Ileum (tissue), 1 donor: ENCODE data around the genes STAP2 and MPND.

GRCh38 chr19:3462459-3463321 lies 17.6 kb downstream of the SMIM24 start:
- PRO-cap: no peak

DNA sequence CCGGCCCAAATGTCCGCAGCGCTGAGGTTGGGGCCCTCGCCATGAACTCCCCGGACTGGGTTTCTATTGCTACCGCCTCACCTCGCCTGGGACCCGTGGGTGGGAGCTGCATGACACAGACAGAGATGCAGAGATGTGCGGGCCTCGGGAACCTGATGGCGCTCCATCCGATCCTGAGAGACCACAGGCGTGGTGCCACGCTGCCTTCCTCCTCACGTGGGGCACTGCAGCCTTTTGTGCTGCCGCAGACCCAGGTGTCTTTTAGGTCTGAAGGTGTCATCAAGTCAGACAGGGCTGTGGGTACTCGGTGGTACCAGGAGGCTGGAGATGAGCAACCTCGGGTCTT lies 4.8 kb downstream of the FZR1 start:
- PRO-cap: no peak

DNA sequence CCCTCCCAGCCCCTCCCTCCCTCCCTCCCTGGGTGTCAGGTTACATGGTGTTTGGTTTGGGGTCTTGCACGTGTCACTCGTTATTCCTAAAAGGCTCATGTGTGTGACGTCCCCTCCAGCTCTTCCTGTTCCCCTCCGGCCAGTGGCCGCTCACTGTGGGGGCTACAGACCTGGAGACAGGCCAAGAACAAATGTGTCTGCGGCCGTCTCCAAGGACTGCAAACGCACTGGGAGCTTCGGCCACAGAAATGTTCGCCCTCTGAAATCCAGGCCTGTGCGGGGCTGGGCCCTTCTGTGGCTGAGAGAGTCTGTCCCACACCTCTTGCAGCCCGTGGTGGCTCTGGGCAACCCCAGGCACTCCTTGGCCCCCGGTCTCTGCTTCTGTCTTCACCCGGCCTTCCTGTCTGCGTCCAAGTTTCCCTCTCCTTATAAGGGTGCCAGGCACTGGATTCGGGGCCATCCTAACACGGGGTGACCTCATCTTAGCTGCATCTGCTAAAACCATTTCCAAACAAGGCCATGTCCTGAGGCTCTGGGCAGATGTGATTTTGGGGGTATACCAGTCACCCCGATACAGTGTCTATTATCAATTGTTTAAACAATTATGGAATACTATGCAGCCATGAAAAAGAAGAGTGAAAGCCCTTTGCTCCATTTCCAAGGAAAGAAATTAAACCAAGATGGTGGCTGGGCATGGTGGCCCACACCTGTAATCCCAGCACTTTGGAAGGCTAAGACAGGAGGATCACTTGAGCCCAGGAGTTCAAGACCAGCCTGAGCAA lies 502 bp downstream of the TEKTIP1 start:
- PRO-cap: no peak

DNA sequence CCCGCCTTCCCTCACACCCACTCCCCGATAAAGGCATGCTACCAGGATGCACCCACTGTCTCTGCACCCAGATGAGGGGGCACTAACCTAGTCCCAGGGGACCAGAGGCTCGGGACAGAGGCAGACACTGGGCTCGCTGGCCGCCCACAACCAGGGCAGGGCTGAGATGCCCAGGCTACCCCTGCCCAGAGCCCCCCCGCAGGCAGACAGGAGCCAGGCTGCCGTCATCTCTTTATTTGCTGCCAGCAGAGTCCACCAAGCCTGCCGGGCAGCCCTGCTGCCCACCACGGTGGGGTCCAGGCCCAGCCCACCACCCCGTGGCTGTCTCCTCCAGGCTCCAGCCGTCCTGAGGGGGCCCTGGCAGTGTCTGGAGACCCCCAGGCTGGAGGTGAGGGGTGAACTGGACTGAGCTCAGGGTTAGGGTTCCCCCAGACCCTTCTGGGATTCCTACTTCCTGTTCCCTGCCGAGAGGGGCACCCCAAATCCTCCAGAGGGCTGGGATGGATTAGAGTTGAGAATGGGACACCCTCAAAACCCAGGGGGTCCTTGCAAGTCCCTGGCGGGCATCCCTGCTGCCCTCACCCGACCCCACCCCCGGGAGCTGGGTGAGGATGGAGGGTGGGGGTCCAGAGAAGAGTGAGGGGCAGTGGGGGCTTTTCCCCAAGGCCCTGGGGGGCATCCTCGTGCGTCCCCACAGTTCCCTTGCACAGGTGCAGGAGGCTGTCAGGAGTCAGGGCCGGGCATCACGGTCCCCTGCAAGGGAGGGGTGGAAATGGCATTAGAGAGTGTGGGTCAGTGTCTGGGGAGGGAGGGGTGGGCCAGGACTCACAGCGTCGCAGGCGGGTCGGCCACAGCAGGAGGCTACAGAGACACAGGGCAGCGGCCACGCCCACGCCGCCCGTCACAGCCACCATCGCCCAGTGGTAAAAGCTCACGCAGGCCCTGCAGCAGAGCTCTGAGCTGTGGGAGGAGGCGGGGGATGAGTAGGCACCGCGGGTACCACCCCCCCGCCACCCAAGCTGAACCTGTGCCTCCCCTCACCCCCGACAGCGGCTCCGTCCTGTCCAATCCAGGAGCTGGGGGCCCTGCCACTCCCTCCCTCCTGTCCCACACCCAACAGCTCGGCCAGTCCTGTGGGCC lies 5.4 kb downstream of the TEKTIP1 start:
- PRO-cap: no peak

DNA sequence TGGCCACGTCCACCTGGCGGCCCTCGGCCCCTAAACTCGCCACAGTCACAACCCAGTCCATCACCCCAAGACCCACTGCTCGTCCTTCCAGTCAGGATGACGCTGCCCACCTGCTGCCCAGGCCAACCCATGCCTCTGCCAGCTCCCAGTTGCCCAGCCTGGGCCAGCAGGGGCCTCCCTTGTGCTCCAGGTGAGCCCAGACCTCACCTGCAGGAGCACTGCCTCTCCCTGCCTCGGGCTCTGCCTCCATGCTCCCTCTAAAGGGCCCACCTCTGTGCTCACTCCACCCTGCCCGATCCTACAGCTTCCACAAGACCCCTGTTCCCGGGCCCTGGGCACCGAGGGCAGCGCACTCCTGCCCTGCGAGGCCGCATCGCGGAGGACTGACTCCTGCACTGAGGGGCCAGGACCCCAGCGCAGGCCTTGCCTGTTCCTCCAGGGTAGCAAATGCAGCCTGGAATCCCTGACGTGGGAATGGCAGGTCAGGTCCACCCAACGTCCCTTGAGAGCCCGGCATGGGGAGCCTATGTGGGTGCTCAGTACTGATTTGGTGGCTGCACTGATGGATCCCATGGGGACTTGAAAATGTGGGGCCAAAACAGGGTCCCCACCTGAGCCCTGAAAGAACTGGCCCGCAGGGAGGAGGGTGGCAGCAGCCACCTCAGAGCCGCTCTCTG lies 8.1 kb upstream of the CACTIN start:
- PRO-cap: no peak

- PRO-cap: no peak
Measured at GRCh38 chr19:3653072-3653685, 26.6 kb upstream of the CACTIN start.

- PRO-cap: bidirectional peak, plus-strand start at chr19:3670473, minus-strand start at chr19:3670255
Measured at GRCh38 chr19:3670000-3670558, 30.2 kb downstream of the PIP5K1C start.

- PRO-cap: bidirectional peak, plus-strand start at chr19:3693263, minus-strand start at chr19:3693019
Measured at GRCh38 chr19:3692940-3693810, 7.1 kb downstream of the PIP5K1C start.

GRCh38 chr19:3697950-3698398 lies 2.3 kb downstream of the PIP5K1C start:
- PRO-cap: no peak

DNA sequence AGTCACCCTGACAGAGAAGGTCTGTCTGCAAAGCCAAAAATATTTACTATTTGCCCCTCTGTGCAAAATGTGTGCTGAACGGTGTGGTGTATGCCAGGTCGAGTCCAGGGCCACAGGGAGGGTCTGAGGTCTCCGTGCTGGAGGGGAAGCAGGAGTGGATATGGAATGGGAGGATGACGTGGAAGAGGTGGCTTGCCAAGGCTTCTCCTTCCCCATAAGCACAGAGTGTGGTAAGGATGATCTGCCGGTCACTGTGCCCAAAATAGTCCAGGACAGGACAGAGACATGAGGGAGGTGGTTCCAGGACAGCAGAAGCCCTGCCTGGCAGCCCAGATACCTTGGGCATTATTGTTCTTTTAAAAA lies 10.1 kb downstream of the NMRK2 start:
- PRO-cap: no peak

DNA sequence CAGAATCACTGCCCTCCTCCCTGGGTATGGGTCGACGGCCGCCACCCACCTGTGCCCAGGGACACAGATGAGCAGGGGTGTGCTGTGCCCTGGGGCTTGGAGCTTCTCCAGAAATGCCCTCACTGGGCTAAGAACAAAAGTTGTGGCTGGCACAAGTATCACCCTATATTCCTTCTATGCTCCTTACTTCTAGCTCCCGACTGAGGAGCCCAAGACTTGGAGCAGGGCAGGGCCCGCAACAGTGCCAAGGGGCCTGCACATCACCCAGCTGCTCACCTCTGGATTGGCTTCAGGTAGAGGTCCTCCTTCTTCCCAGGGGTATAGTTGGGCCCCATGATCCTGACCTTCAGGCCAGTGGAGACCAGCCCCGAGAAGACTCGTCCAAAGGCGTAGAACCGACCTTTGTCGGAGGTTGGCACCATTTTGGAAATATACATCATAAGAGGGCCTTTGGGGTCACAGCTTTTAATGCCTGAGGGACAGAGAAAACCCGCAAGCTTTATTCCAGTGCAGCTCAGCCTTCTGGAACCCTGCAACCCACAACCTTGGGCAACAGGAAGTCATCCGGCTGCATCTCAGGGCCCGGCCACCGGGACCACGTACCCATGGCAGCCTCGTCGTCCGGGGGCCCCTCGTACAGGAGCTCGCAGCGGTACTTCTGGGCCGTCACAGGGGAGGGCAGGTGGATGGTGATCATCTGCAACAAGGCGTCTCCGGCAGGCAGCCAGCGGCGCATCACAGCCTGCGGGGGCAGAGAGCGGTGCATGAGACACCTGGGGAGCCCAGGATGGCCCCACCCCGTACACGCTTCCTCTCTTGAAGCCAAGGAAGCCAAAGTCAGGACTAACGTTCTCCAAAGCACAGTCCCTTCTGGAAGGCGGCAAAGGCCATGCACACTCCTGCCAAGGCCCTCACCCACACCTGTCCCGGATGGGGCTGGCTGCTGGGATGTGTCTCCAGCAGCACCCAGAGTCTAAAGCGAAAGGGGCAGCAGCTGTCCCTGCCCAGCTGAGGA lies 4.7 kb downstream of the EEF2 start:
- PRO-cap: no peak

- PRO-cap: bidirectional peak, plus-strand start at chr19:4052740, minus-strand start at chr19:4052423
Measured at GRCh38 chr19:4052061-4052593, 14.6 kb downstream of the ZBTB7A start.

- PRO-cap: bidirectional peak, plus-strand start at chr19:4078134, minus-strand start at chr19:4078100
Measured at GRCh38 chr19:4077568-4078358, 11.1 kb upstream of the ZBTB7A start.

DNA sequence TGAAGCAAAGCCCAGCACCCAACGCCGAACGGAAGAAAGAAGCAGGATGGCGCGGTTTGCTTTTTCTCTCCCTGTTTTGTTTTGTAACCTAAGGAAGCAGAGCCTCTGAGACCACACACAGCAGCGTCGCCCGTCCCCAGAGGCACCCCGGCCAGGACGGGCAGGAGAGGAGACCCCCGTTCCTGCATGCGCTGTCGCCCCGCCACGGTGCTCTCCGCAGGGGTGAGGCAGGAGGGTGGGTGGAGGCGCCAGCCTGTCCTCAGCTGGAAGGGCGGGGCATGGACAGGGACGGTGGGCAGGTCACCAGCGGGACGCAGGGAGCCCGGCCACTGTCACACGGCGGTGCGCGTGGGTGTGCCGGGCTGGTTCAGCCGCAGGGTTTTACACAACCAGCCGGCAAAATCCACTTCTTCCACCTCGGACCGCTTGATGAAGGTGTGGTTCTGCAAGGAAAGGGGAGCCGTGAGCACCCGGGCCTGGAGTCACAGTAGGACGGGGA lies 23.6 kb upstream of the ZBTB7A start:
- PRO-cap: no peak

DNA sequence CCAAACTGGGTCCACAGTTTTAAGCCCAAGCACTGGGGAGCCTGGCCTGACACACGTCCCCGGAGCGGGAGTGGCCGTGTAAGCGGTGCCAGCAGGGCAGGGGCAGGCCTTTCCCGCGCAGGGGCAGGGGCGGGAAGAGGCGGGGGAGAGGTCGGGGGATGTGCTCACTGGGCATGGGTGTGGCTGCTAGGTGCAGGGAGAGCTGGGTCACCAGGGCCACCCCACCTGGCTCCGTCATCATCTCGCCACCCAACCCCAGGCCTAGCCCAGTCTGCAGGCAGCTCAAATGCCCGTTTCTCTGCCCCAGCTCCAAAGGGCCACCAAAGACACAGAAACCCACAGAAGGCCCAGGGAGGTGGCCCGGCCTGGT lies 27.9 kb downstream of the MAP2K2 start:
- PRO-cap: unidirectional peak, minus-strand start at position 66 of the sequence

DNA sequence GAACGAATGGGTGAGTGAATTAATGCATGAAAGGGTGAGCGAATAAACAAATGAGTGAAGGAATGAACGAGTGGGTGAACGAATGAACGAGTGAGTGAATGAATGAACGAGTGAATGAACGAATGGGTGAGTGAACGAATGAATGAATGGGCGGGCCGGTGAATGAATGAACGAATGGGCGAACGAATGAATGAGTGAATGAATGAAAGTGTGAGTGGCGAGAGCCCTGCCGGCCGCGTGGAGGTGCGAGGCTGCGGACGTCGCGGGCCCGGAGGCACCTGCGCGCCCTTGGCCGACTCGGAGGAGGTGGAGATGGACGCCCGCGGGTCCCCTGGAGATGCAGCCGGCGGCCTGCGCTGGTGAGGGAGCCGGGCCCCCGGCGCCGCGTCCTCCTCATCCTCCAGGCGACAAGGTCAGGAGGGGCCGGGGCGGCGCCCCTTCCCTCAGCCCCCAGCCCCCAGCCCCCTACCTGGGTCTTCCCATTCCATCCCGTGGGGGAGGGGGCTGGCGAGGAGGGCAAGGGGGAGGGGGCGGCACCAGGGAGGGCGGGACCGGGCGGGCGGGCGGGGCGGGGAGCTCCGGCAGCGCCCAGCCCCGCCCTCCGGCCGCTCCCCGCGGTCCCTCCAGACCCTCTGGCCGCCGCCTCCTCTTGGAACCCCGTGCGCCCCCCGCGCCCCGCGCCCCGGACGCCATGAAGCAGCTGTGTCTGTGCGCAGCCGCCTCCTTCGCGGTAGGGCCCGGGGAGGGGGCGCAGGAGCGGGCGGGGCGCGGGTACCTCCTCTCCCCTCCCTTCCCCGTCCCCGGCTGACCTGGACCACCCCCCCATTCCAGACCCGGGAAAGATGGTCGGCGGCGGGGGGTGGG lies 15.5 kb downstream of the ANKRD24 start:
- PRO-cap: no peak

- PRO-cap: no peak
Measured at GRCh38 chr19:4288282-4288615, 9.2 kb downstream of the SHD start.

GRCh38 chr19:4337785-4338995 lies at the start of gene STAP2:
STAP2 (minus strand) TSS chr19:4338827.
- PRO-cap: unidirectional peak, plus-strand start at chr19:4338275; bidirectional peak, plus-strand start at chr19:4339204, minus-strand start at chr19:4338867

DNA sequence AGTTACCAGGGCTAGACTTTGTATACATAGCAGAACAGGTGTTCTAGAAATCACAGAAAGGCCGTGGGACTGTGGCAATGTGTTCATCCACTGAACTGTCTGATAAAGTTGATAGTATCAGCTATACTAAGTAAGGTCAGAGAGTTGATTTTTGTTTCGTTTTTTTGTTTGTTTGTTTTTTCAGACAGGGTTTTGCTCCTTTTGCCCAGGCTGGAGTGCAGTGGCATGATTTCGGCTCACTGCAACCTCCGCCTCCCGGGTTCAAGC lies 2.2 kb upstream of the STAP2 start:
- PRO-cap: no peak

DNA sequence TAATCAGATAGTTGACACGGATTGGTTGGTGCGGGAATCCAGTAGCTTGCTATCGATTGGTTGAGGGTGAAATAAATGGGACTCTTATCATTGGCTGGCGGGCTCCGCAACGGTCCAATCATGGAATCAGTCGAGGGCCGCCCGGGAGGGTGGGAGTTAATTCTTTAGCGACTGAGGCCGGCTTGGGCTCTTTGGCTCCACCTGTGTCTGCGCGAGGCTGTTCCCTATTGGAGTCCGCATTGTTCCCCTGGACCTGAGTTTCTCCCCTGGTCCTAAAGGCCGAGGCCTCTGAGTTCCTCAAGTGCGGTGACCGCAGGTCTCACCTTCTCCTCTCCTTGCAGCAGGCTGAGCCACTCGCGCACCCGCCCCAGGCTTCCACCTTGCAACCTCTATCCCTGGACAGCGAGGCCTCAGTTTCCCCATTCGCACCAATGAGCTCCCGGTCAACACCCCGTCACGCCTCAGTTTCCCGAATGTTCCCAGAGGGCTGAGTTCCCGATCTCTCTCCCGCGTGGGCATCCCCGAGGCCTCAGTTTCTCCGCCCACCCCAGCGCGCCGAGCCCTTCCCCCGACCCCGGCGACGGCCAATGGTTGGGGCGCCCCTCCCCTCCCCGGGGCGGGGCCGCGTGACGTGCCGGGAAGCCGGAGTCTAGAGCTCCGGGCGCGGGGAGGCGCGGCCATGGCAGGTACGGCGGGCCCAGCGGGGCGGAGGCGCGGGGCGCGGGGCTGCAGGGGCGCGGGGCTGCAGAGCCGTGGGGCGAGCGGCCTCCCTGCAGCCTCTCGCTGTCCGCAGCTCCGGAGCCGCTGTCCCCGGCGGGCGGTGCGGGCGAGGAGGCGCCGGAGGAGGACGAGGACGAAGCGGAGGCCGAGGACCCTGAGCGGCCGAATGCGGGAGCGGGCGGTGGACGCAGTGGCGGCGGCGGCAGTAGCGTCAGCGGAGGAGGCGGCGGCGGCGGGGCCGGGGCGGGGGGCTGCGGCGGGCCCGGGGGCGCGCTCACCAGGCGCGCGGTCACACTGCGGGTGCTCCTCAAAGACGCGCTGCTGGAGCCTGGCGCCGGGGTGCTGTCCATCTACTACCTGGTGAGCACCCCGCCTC lies at the start of gene MPND:
Gene MPND (plus strand): TSS at position 648 of the 1,096 bp plus-strand sequence.
- PRO-cap: bidirectional peak, plus-strand start at position 191 of the sequence, minus-strand start outside the sequence; unidirectional peak, plus-strand start at position 291 of the sequence; bidirectional peak, plus-strand start at position 680 of the sequence, minus-strand start at position 540 of the sequence